SJSA1 (cell line): ENCODE measurements around a stretch of chr7.

GRCh38 chr7:43113686-43114278, 1.3 kb downstream of the HECW1 start:
- RAMPAGE, long total RNA, result no peak

- RAMPAGE, long total RNA, result no peak
Observed at GRCh38 chr7:43584033-43584669, 1.2 kb downstream of the STK17A start.

- RAMPAGE, long total RNA, result no peak
Observed at GRCh38 chr7:43617391-43618085, 34.6 kb downstream of the STK17A start.

DNA sequence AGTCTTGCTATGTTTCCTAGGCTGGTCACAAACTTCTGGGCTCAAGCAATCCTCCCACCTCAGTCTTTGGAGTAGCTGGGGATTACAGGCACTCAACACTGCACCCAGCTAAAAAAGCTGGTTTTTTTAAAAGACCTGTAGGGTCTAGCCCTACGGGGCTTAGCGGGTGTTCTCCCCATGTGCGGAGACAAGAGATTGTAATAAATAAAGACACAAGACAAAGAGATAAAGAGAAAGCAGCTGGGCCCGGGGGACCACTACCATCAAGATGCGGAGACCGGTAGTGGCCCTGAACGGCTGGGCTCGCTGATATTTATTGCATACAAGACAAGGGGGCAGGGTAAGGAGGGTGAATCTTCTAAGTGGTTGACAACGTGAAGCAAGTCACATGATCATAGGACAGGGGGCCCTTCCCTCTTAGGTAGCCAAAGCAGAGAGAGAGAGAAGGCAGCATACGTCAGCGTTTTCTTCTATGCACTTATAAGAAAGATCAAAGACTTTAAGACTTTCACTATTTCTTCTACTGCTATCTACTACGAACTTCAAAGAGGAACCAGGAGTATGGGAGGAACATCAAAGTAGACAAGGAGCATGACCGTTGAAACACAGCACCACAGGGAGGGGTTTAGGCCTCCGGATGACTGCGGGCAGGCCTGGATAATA, 5.3 kb upstream of the COA1 start:
- RAMPAGE, long total RNA, result no peak

DNA sequence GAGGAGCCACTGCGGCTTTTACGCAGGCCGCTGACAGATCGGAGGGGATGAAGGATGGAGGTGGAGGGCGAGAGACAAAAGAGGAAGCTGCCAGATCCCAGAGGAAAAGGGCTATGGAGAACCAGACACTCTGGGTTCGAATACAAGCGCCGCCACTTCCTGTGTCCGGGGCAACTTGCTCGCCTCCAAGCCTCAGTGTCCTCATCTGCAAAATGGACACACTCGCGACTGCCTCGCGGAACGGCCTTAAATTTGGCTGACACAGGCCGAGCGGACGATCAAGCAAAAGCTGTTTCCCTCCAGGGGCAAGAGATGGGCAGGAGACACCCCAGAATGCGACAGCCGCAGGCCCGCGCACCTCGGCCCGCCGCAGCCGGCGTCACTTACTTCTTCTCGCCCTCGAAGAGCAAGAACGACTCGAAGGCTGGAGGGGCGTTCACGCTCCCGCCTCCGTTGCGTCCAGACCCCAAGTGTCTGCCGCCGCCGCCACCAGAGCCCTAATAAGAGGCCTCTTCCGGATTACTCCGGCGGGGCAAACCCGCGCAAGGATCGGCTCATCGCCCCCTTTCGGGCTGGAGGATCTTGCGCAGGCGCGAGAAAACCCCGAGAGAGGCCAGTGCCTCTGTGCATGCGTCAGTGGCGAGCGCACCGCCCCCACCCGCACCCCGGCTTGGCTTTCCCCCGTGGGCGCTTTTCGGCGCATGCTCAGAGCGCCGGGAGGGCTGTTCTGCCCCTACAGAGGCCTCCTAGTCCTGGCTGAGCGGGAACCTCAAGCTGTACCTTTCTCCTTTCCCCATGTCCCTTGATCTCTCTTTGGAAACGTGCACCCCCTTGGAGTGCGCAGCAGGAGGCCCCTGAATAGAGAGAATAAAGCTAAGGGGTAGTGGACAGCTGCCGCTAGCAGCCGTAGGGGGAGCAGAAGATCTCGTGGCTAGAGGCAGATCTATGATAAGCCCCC, 21.3 kb downstream of the SPDYE1 start:
- RAMPAGE, long total RNA, result start-site peak on the minus strand centred at position 468 of the sequence, 98 bp wide, 214 and 138 reads in 2 replicates

- RAMPAGE, long total RNA, result no peak
Observed at GRCh38 chr7:44038811-44039709, 5.4 kb upstream of the DBNL start.

DNA sequence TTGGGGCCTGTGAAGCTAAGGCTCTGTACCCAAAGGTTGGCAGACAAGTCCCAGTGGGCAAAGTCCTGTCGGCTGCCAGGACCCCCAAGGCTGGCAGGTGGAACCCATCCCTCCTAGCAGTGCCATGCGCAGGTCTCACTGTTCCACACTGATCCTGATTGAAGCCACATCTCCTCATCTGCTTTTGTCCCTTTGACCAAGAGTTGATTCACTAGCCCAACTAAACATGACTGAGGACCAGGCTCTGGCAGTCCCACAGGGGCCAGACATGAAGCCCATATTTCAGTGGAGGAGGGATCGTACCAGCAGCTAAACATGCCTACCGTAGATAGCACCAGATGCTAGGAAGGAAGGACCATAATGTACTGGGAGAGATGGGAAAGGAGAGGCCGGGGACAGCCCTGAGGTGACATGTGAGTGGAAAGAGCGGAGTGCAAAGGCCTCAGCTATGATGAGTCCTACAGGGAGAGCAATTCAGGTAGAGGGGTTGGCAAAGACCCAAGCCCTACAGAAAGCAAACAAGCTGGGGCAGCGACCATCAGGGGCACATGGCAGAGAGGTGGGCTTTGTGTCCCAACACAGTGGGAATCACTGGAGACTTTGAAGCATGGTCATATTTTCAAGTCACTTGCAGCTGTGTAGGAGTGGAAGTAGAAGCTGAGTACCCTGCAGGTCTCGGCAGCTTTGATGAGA, 1.5 kb upstream of the PGAM2 start:
- RAMPAGE, long total RNA, result no peak

DNA sequence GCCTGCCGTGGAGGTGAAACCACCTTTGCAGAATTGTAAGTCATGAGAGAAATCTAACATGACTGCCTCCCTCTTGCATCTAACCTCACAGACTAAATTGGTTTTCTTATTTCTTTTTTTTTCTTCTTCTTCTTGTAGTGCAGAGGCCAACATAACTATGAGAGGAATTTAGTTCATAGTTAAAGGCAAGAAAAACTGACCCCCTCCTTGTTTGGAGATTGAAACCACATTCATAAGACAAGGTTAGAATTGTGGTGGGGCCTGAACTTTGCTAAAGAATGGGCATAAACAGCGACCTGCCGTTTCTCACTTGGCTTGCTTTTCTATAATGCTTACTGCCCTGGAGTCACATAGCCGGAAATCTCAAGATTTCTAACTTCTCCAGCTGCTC, 2.3 kb upstream of the POLM start:
- RAMPAGE, long total RNA, result no peak

GRCh38 chr7:44105166-44105929, 1.2 kb downstream of the AEBP1 start:
- RAMPAGE, long total RNA, result no peak

- RAMPAGE, long total RNA, result no peak
Observed at GRCh38 chr7:44131911-44132212, 8.5 kb upstream of the POLD2 start.

DNA sequence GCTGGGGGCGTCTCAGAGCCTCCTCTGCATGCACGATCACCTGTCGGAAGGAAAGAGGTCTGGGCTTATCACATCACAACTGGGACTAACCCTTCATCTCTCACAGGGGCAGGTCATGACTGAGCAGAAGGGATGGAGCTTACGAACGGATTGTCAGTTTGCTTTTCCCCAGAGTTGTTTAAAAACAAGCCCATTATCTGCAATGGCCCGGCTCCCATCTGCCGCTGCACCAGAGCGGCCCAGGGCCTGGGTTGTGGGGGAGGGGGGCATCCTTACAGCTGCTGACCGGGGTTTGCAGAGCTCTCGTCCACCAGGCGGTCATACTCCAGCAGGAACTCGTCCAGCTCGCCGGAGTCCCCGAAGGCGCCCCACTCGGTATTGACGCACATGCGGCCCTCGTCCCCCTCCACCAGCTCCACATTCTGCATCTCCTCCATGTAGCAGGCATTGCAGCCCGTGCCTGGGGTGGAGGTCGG, 6.3 kb upstream of the MYL7 start:
- RAMPAGE, long total RNA, result no peak

GRCh38 chr7:44213153-44214074, 12.6 kb downstream of the YKT6 start:
- RAMPAGE, long total RNA, result no peak

GRCh38 chr7:44264167-44264858, 61.1 kb downstream of the CAMK2B start:
- RAMPAGE, long total RNA, result no peak

DNA sequence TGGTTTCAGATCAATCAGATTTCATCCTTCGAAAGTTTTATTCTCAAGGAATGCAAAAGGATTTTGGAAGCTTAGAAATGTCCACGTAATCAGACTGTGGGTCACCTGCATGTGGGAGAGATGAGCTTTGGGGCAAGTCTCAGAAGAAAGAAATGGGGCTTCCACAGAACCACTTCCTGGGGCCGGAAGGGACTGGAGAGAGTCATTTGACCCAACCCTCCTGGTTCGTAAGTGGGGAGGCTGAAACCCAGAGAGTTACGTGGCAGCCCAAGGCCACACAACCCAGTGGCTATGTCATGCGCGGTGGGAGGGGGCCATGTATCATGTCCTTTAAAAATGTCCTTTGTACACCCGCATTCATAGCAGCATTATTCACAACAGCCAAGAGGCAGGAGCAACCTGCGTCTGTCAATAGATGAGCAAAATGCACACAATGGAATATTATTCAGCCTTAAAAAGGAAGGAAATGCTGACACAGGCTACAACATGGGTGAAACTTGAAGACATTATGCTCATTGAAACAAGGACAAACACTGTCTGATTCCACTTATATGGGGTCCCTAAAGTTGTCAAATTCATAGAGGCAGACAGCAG, 15.1 kb downstream of the CAMK2B start:
- RAMPAGE, long total RNA, result no peak

- RAMPAGE, long total RNA, result no peak
Observed at GRCh38 chr7:44535926-44536410, 5.2 kb downstream of the NPC1L1 start.

DNA sequence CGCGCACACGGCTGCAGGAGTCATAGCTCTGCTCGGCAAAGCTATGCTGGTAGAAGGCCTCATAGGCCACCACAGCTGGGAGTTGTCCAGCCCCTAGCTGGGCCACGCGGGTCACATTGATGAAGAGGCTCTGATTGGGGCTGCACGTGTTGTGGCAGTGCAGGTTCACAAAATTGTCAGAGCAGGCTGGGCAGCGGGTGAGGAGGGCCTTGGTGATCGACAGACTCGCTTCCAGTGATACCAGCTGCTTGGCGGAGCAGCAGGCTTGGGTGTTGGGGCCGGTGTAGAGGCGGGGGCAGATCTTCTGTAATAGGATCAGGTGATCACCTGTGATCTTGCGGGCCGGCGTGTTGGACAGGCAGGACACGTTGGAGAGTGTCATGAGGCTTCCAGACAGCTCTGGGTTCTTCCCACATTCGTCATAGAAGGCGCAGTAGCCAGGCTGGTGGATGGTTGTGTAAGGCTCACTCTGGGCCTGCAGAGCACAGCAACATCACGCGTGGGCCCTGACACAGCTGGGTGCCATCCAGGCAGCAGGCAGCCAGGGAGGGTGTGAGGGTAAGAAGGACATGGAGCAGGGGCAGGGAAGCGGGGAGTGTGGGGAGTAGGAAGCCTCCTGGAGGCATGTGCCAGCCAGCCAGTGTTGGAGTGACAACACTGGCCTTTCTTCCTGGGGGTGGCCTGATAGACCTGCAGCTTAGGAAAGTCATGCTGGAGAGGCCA, 1.1 kb downstream of the NPC1L1 start:
- RAMPAGE, long total RNA, result no peak

GRCh38 chr7:44568851-44570269, 4.3 kb downstream of the DDX56 start:
- RAMPAGE, long total RNA, result no peak

DNA sequence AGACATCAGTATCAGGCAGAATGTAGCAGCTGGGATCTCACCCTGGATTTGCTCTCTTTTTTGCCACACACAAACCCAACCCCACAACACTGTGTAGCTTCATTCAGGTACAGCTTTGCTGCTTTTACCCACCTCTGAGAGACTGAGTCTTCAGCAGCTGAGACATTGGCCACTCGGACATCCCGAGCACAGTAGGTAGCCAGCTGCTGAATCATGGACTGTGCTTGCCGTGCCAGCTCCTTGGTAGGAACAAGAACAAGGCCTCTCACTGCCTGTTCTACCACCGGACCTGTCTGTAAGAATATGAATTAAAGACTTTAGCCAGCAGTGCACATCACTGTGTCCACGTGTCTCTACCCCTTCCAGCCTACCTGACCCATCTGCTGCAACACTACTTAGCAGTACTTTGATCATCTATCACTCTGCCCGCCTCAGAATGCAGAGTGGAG, 926 bp downstream of the DDX56 start:
- RAMPAGE, long total RNA, result no peak

- RAMPAGE, long total RNA, result no peak
Observed at GRCh38 chr7:44629124-44629556, 22.7 kb downstream of the OGDH start.

DNA sequence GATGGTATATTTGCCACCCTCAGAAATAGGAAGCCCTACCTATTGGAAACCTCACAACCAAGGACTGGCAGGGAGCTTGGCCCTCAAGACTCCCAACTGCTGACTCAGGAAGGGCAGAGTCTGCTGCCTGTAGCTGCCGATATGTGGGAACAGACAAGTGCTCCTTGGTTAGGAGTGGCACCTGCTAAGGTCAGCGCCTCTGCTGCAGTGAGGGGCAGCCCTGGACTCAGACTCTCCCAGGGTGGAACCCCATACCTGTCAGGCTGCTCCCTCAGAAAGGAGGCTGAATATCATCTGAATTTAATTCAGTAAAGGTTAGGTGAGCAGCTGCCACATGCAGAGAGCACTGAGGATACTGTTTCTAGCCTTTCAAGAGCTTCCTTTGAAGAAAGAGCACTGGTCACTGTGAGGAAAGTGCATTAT, 29.9 kb downstream of the OGDH start:
- RAMPAGE, long total RNA, result no peak